Peyer's patch (tissue), 4 donors: ENCODE results near the genes OTOG and SAA4.

DNA sequence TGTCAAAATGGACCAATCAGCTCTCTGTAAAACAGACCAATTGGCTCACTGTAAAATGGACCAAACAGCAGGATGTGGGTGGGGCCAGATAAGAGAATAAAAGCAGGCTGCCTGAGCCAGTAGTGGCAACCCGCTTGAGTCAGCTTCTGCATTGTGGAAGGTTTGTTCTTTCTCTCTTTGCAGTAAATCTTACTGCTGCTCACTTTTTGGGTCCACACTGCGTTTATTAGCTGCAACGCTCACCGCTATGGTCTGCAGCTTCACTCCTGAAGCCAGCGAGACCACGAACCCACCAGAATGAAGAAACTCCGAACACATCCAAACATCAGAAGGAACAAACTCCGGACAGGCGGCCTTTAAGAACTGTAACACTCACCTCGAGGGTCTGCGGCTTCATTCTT is 447.0 kb downstream of the INSC start:
- PRO-cap: no peak
- RAMPAGE, long total RNA, 4 experiments: no peak in any of the 4 experiments

GRCh38 chr11:15941308-15941702 is 415.0 kb downstream of the SOX6 start:
- PRO-cap: no peak
- RAMPAGE, long total RNA, 4 experiments: no peak in any of the 4 experiments

DNA sequence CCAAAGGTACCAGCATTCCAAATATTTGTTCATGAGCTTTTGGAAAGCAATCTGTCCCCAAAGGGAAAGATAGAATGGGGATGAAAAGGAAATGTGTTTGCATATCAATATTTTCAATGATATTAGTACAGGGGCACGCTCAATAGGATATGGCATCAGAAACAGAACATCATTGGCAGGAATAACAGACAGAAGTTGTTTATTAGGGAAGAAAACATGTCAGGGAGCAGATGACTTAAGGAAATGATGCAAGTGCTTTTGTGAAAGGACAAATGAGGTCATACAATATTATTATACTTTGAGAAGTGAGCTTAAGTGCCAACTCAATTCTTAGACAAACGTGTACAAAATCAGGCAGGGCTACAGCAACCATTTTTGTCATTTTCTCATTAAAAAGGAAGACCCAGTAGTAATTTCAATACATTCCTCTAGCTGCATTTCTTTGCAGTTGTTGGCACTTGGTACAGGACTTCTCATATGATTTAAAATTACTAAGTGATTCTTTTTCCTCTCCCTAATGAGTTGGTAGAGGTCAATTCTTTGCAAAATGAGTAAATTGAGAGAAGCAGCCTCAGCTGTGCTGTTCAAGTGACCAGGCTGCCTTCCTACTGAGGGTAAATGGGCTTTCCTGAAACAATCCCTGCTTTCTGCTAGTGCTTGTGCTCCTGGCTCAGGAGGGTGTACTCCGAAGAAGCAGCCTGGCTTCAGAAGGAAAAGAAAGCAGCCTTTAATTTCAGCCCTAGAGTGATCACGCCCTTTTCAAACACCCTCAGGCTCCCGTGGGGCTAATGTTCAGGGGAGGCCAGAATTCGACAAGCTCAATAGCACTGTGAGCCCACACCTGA is 388.2 kb downstream of the SOX6 start:
- PRO-cap: no peak
- RAMPAGE, long total RNA, 4 experiments: no peak in any of the 4 experiments

DNA sequence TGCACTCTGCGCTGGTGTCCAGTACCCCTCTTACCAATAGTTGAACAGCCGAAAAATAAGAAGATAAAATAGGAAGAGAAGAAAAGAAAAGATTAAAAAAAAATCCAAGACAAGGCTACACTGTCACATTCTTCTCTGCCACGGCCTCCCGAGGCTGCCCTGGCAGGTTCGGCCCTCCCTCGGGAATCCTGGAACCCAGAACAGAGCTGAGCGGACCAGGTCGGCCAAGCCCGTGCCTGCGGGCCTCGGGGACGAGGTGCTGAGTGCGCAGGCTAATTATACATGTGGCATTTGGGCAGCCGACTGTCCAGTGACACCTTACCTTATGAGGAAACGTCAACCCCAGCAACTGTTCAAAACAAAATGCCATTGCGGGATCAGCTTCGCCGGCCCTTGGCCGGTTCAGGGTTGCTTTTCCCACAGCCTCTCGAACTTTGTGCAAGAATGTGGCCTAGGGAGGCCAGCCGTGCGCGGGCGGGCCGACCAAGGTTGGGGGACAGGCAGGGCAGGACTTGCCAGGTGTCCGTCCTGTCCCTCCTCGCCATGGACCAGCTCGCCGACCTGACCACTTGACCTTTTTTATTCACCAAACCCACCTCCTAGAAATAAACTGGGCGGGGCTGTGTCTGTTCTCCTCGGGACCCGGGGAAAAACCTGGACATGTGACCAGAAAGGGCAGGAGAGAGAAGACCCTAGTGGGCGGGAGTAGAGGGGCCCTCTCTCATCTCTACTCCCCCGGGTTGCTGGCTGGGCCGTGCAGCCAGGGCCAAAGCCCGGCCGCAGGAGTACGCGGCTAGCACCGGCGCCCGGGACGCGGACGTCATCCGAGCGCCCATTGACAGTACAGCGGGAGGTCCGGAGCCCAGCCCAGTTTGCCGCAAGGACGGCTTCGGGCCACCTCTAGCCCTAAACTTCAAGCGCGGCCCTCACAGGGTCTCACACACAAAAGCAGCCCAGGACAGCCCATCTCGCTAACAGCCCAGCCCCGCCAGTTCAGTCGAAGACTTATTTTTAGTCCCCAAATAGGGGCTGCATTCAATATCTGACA is 134.4 kb upstream of the C11orf58 start:
- PRO-cap: unidirectional peak, plus-strand start at position 870 of the sequence; unidirectional peak, plus-strand start at position 939 of the sequence
- RAMPAGE, long total RNA, 4 experiments: no peak in any of the 4 experiments

DNA sequence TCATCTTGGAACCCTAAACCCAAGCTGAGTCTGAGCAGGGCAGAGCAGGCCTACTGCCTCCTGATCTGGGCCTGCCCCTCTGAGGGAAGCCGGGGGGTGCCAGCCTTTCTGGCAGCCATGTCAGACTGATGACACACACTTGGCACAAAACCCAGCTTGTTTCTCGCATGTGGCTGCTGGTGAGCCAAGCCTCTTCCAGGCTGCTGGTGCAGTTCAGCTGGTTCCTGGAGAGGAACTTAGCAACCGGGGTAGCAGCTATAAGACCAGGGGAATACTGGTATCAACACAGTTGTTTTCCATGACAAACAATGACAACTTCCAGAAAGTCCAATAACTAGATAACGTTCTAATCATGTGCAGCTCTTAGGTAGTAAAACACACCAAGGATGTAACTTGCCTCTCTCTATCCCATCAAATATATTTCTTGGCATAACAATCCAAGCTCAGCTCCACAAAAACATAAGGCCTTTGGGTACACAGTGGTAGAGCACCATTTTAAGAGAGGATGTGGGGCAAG is 71.9 kb downstream of the C11orf58 start:
- PRO-cap: no peak
- RAMPAGE, long total RNA, 4 experiments: no peak in any of the 4 experiments

- PRO-cap: no peak
- RAMPAGE, long total RNA, 4 experiments: start-site peak on the minus strand in 1 of 4 experiments, at chr11:16817138-16817186 at its widest, 31 reads per replicate
These were observed 78.4 kb downstream of the C11orf58 start for GRCh38 chr11:16816869-16817235.

GRCh38 chr11:16899851-16900123 is 114.4 kb downstream of the PLEKHA7 start:
- PRO-cap: no peak
- RAMPAGE, long total RNA, 4 experiments: no peak in any of the 4 experiments

DNA sequence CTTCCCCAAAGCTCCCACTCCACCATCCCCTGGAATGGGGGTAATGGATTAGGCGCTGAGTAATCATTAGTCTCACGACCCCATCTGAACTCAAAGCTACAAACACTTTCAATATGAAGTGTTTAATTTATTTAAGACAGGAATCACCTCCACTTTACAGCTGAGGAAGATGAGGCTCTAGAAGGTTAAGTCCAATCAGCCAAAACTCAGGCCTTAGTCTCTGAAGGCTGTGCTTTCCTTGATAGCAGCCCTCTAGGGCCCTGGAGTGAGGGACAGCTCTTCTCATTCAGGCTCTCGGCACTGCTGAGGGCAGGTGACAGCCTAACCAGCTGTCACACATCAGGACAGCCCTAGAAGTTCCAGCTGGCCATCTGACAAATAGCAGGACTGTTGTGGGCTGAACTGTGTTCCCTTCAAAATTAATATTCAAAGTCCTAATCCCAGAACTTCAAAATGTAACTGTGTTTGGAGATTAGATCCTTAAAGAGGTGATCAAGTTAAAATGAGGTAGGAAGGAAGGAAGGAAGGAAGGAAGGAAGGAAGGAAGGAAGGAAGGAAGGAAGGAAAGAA is 108.4 kb downstream of the PLEKHA7 start:
- PRO-cap: no peak
- RAMPAGE, long total RNA, 4 experiments: no peak in any of the 4 experiments

GRCh38 chr11:16936739-16937218 is 77.4 kb downstream of the PLEKHA7 start:
- PRO-cap: no peak
- RAMPAGE, long total RNA, 4 experiments: no peak in any of the 4 experiments

GRCh38 chr11:17014472-17014735 is 190 bp upstream of the PLEKHA7 start:
- PRO-cap: bidirectional peak, plus-strand start at chr11:17014682, minus-strand start at chr11:17014401
- RAMPAGE, long total RNA, 4 experiments: no peak in any of the 4 experiments

DNA sequence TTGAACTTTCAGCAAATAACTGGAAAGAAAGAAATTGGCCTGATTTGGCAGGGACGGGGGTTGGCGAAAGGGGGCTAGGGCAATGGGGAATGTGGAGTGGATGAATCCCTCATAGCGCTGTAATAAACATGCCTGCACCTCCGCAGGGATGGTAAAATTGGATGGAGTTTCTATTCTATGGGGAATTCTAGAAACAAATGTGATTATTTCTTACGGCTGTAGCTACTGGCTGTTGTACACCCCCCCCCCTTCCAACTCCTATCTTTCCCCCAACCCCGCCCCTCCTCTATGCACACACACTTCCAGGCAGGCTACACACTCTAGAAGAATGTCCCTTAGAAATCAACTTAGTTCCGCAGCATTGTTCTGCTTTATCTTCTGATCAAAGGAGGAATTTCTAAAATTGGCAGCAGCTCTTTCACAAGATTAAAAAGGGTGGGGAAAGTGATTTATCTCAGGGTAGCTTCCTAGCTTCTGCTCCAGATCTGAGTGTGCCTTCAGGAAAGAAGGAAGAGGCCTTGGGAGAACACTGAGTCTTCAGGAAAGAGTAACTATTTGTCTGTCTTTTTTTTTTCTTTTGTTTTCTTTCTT is 1.3 kb upstream of the PIK3C2A start:
- PRO-cap: bidirectional peak, plus-strand start at position 482 of the sequence, minus-strand start at position 344 of the sequence
- RAMPAGE, long total RNA, 4 experiments: no peak in any of the 4 experiments

- PRO-cap: no peak
- RAMPAGE, long total RNA, 4 experiments: no peak in any of the 4 experiments
These were observed 37.5 kb upstream of the NCR3LG1 start for GRCh38 chr11:17314018-17314640.

- PRO-cap: no peak
- RAMPAGE, long total RNA, 4 experiments: start-site peak on the minus strand in 1 of 4 experiments, at chr11:17413560-17413564 at its widest, 7 reads per replicate
These were observed 25.0 kb upstream of the KCNJ11 start for GRCh38 chr11:17413305-17414072.

DNA sequence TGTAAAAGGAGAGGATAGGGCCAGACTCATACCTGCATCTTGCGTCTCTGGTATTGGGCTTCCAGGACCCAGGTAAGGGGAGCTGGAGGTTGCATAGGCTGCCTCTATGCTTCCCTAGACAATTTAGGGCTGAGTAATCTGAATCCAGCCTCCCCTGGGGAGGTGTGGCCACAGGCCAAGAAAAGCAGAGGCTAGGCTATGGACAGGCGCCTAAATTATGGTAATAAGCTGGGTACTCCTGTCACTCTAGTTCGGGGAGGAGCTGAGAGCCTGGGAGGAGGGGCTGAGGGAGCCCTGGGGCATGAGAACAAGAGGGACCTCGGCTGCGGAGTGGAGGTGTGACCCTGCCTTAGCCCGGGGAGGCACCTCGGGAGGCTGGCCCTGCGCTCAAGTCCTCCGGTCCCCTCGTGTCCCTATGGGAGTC is at the start of gene OTOG:
TSS of gene OTOG (plus strand) at position 302 of the 424 bp plus-strand sequence.
- PRO-cap: no peak
- RAMPAGE, long total RNA, 4 experiments: no peak in any of the 4 experiments

DNA sequence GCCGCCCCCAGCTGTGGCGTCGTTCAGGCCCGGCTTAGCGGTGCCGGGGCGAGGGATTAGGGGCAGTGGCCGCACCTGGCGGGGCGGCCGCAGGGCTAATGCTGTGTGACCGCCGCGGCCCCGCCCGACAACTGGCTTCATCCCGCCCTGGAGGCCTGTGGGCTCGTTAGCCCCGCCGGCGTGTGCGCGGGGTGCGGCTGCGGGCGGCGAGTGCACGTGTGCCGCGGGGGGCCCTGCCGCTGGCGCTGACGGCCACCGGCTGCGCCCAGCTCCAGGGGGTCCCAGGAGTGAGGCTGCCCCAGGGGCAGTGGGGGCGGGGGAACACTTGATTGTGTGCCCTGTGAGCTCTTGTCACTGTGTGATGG is 23.4 kb upstream of the MYOD1 start:
- PRO-cap: no peak
- RAMPAGE, long total RNA, 4 experiments: no peak in any of the 4 experiments

DNA sequence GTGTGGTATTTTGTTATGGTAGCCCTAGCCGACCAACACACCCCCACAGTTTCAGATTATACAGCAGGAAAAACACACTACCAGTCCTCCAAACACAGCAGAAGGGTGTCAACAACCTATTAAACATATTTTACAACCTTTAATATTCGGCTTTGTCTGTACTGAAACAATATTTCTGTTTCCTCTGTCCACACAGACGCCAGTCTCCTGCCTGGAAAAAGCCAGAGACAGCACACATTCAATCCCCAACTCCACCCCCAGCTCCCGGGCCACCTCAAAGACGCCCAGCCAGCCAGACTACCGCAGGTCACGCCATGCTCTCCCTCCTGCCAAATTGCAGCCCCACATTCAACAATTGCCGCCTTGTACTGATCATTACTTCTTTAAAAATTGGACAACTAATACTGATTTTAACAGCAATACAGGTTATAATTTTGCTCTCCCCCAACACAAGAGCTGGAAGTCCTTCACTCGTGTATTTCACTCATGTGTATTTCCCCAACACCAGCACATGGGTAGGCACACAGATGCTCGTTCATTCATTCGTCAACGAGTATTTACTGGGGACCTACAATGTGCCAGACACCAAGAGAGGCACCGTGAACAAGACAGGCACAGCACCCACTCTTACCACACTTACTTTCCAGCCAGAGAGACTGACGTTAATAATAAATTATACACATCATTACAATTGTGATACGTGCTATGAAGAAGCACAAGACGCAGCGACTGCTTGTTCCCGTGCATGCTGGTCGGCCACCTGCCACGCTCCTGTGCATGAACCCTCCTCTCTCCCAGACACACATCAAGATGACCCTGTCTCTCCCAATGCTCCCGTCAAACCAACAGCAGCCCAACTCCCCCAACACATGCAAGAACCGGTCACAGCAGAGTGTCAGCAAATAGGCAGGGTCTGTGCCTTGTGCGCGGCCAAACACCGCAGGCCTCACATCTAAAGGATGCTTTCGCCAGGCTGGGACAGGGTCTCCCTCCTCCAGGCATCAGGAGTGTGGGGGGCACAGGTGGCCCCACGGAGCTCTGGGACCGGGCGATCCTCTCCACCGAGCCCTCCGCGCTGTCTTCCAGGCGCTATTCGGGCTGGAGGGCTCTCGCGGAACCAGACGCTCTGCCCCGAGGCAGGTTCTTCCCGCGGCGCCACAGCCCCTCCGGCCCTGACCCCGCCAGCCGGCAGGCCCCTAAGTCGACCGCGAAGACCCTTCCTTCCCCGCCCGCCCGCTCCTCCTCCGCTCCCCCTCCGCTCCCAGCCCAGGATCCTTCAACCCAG is 853 bp downstream of the SERGEF start:
- PRO-cap: no peak
- RAMPAGE, long total RNA, 4 experiments: no peak in any of the 4 experiments

GRCh38 chr11:18065483-18065979 is 19.5 kb upstream of the TPH1 start:
- PRO-cap: no peak
- RAMPAGE, long total RNA, 4 experiments: no peak in any of the 4 experiments

DNA sequence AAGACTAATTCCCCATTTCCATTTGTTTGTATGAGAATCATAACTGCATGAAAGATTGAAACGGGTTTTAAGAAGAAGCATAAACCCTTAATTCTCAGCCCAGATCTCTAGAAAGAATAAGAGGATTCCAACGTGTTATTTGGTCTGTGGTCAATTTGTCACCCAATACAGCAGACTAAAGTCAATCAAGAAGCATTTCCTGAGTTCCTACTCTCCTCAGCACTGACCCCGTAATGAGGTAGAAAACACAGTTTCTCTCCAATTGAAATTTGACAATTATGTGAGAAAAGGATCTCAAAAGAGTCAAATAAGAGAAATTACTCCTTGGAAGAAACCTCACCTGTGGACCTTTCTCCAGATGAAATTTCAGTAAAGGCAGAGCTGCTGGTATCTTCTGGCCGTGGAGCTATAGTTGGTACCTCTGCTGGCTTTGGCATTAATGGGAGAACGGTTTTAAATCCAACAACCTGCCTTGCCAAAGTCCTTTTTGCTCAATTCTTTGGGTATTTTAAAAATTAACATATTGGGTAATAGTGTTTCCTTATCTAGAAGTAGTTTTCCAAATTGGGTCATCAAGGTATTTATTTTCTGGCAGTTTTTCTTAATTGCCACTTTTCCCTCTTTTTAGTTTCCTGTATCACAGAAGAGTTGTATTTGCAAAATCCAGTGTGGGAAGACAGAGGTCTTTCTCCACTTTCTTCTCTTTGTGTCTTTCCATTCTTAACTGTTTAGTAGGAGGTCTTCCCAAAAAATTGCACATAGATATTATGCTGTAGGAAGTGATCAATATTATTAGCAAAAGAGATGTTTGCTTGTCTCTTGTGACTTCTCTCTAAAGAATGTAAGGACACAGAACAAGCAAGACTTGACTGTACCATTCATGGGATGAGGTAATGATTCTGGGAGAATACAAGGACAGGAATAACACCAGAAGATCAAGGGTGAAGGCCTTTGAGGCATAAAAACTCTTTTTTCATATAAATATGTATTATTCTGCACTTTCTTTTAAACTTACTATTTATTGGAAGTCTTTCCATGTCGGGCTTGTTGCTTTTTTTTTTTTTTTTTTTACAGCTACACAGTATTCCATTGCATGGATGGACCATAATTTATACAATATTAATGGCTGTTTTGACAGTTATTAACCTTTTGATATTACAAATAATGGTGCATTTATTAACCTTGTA is at the start of gene SAA4:
TSS of gene SAA4 (minus strand) at position 426 of the 1,187 bp plus-strand sequence.
- PRO-cap: no peak
- RAMPAGE, long total RNA, 4 experiments: no peak in any of the 4 experiments

- PRO-cap: no peak
- RAMPAGE, long total RNA, 4 experiments: start-site peak on the minus strand in 1 of 4 experiments, at chr11:18281788-18282687 at its widest, 23 reads per replicate
These were observed 15.9 kb downstream of the SAA1 start for GRCh38 chr11:18281872-18282449.

DNA sequence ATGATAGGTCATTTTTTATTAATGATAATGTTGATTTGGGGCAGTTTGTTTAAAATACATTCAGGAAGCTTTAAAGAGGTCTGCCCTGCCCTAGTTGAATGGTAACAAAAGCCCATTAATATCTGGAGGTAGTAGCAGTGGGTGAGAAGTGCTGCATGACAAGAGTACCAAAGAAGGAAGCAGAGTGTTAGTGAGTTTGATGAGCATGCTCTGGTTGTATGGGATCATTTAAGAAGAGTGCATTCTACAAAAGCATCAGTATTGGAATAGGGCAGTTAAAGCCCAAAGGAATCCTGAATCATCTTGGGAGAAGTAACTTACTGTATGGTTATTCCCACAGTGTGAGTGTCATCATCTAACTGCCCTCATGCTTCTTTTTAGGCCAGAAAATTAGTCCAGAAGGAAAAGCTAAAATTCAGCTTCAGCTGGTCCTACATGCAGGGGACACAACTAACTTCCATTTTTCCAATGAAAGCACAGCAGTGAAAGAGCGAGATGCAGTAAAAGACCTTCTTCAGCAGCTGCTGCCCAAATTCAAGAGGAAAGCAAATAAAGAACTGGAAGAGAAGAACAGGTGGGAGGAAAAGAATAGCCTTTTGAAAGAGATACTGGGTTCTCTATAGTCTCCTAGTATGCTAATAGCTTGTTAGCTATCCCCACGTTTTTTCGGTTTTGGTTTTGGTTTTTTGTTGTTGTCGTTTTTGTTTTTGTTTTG is 13.2 kb downstream of the GTF2H1 start:
- PRO-cap: no peak
- RAMPAGE, long total RNA, 4 experiments: start-site peak on the plus strand in 1 of 4 experiments, centred at position 426 of the sequence, 11 reads per replicate